Umbilical cord (tissue), 2 donors: ENCODE measurements around a stretch of chr5.

DNA sequence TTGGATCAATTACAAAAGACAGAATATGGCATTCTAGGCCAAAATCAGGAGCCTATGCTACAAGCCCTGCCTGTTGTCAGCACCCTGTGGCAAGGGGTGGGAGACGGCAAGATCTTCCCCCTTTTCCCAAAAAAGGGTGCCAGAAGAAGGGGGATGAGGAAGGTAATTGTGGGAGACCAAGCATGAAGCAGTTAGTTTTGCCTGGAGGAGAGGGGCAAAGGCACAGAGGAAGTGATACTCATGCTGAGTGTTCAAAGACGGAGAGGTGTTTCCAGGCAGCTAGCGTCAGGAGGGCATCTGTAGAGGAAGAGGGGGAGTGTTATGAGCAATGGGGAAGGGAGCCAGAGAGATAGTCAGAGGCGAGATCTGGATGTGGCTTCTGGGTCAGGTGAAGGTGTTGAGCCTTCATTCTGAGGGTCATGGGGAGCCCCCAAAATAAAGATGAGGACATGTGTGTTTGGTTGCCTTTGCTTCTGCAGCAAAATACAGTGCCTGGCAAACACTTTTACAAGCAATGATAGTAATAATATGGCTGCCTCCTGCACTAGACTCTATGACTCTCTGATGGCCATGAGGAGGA, 27.0 kb upstream of the ADAM19 start:
- RAMPAGE, long total RNA: no peak

- RAMPAGE, long total RNA: no peak
Measured at GRCh38 chr5:157748757-157749280, 5.3 kb downstream of the LSM11 start.

DNA sequence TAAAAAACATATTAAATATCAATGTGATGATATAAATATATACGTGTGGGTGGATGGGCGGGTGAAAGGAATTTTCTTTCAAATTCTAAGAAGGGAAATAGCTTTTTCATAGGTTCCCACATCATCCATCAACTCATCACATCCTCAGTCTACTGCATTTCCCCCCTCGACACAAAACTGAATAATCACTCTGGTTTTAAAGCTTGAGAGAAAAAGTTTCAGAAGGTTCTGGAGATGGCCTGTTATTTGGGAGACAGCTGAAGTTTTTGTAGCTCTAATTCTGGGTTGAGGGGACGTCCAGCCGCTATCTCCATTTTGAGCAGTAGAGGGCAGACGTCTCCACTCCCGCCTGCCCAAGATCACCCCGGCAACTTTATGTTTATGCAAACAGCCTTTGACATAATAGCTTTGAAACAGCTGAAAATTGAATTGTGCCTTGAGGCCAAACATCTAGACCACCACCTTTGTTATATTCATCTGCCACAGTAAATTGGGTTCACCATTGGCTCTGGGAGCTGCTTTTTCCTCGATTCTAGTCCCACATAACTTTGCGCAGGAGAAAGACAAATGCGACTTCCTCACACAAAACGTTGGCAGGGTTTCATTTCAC, 216.3 kb upstream of the CLINT1 start:
- RAMPAGE, long total RNA: no peak

GRCh38 chr5:158436652-158436944, 577.7 kb upstream of the CLINT1 start:
- RAMPAGE, long total RNA: no peak

GRCh38 chr5:158483520-158483766, 616.3 kb downstream of the EBF1 start:
- RAMPAGE, long total RNA: no peak

DNA sequence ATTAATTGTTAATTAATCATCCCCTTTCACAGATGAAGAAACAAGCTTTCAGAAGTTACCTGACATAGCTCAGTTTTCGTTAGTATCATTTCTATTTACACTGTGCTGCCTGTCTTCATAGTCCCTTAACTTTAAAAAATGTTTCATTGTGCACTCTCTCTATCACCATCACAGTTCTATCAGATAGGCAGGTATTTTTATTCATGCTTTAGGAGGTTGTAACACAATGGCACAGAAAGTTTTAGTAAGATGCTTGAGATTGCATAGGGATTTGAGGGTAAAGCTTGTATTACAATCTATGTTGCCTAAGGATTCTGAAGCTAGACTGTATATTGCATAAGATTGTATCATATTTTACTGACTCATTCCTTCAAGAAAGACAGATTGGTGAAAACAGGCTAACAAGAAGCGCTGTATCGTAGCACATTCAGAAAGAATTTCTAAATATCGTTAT, 577.8 kb downstream of the EBF1 start:
- RAMPAGE, long total RNA: no peak

GRCh38 chr5:158676993-158677580, 422.6 kb downstream of the EBF1 start:
- RAMPAGE, long total RNA: no peak

DNA sequence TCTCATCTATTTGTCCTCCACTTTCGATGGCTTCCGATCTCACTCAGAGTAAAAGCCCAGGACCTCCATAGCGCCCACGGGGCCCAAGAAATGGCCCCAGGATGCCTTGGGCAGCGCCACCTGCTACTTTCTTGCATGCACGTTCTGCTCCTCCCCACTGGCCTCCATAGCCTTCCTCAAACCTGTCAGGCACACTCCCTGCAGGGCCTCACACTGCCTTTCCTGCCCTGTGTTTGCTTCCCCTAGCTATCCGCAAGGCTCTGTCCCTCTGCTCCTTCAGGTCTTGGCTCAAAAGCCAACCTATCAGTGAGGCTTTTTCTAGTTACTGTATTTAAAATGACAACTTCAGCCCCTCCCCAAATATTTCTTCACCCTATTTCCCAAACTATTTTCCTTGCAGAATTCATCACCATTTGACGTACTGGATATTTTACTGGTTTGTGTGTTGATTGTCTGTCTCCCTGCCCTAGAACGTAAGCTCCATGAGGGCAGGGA, 127.0 kb downstream of the EBF1 start:
- RAMPAGE, long total RNA: no peak

GRCh38 chr5:159049444-159050178, 50.1 kb downstream of the EBF1 start:
- RAMPAGE, long total RNA: no peak

DNA sequence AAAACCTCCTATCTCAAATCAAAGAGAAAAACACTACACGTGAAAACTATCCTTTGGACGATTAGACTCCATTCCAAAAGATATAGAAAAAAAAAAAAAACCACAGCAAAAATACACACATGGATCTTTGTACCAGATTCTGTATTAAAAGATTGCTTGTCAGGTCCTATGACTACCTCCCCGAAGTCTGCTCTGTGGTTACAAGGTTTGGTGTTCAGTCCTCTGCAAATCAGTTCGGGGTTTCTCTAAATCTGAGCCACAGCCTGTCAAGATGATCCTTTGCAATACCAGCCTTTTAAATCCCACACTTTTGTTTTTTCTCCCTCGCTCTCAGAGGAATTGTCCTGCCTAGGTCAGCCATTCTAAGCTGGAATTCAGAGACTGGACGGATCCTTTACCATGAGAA, 47.4 kb downstream of the EBF1 start:
- RAMPAGE, long total RNA: no peak

DNA sequence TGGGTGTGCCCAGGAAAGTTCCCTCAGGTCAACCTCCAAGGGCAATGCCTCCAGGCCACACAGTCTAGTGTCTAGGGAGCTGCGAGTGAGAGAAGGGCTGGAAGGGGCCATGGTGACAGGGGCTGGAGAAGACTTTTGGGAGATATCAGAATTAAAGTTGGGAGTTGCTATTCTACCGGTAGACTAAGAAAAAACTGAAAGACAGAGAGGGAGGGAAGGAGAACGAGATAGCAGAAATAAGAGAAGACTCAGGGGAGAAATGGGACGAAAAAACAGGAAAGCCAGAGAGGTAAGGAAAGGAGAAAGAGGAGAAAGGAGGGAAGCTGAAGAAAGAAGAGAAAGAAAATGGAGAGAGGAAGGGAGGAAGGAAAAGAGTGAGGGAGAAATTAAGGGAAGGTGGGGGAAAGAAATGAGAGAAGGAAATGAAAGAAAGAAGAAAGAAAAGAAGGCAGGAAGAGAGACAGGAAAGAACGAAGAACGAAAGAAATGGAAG, 1.4 kb downstream of the EBF1 start:
- RAMPAGE, long total RNA: no peak

GRCh38 chr5:159106604-159107176, 7.0 kb upstream of the EBF1 start:
- RAMPAGE, long total RNA: no peak

DNA sequence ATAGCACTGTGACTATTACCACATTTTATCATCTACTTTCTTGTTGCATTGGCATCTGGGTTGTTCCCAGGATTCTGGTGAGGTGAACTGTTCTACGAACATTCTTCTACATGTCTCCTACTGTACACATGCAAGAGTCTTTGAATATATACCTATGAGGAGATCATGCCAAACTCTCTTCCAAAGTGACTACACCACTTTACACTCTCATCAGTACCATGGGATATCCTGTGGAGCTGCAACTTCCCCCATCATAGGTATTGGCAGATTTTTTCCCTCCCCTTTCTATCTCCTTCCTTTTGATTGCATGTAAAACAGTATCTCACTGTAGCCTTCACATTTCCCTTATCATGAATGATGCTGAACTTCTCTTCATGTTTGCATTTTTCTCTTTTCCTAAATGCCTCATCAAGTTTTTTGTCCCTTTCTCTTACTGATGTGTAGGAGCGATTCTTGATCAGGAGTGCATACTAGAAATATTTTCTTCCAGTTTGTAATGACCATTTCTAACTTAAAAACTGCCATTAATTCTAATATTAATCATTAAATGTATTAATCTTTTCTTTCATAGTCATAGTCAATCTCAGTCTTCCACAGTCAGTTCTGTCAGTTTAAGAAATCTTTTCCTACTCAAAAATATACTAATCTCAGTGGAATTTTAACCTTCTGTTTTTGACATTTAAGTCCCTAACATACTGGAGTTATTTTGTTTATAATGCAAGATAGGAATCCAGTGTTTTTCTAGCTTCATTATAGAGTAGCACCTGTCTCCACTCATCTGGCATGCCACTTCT, 43.3 kb downstream of the RNF145 start:
- RAMPAGE, long total RNA: no peak

- RAMPAGE, long total RNA: no peak
Measured at GRCh38 chr5:159181630-159182299, 27.6 kb downstream of the RNF145 start.

GRCh38 chr5:159337438-159337908, 7.2 kb upstream of the IL12B start:
- RAMPAGE, long total RNA: no peak

DNA sequence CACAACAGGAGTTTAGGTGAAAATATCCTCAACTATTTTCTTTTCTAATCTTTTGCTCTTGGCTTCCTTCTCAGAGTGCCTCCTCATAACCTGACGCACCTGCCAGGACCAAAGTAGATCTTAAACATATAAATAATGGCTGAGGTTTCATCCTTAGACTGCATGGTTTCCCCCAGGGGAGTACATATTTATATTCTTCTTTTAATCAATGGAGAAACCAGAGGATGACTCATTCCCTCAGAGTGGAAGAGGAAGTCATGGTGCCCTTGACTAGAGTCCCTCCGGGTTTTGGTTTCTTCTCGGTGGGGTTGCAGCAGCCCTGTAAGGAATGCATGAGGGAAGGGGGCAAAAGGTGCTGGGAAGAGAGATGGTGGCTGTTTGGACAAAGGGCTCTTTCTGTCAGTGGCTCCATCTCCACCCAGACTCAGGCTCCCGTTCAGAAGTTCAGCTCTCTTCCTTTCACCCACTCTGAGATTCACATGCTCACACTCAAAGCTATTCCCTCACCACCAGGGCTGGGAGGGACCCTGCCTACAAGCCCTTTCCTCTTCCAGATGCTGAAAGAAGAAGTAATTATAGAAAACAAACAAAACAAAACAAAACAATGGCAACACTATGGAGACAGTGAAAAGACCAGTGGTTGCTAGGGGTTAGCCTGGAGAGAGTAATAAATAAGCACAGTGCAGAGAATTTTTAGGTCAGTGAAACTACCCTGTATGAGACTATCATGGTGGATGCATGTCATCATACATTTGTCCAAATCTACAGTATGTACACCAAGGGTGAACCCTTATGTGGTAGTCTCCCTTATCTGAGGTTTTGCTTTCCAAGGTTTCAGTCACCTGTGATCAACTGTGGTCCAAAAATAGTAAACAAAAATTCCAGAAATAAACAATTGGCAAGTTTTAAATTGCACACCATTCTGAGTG, 129.8 kb upstream of the IL12B start:
- RAMPAGE, long total RNA: no peak

- RAMPAGE, long total RNA: no peak
Measured at GRCh38 chr5:159865862-159866510, 50.3 kb upstream of the ADRA1B start.

DNA sequence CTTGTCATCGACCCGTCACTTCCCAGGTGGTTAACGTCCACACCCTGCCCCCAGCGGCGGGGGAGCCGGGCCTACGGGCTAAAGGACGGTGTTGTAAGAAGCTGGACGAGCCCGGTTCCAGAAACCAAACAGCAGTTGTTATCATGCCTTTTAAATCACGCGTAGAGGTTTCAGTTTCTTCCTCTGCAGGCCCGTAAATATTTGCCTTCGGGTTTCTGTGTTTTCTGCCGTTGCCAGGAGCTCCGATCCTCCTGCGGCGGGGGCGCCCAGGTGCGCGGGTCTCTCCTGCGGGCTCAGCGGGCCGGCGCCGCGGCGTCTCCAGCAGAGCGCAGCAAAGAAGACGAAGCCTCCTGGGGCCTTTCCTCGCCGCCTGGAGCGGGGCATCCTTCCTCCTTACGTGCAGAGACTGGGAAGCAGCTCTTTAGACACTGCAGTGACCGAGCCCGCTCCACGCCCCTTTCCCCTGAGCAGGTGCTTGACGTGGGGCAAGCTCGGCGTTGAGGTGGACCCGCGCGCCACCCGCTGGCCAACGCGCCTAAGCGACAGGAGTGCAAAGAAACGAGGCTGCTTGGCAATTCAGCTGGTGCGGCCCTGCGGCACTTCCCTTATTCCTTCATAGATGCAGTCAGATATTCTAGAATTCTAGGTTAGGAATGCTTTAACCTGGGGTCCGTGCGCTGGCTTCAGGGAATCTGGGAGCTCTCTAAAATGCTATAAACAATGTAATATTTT, 21.7 kb upstream of the TTC1 start:
- RAMPAGE, long total RNA: no peak

DNA sequence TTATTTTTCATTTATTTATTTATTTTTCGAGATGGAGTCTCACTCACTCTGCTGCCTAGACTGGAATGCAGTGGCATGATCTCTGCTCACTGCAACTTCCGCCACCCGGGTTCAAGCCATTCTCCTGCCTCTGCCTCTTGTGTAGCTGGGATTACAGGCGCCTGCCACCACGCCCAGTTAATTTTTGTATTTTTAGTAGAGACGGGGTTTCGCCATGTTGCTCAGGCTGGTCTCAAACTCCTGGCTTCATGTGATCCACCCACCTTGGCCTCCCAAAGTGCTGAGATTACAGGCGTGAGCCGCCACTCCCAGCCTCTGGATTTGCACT, 39.6 kb upstream of the PWWP2A start:
- RAMPAGE, long total RNA: no peak

DNA sequence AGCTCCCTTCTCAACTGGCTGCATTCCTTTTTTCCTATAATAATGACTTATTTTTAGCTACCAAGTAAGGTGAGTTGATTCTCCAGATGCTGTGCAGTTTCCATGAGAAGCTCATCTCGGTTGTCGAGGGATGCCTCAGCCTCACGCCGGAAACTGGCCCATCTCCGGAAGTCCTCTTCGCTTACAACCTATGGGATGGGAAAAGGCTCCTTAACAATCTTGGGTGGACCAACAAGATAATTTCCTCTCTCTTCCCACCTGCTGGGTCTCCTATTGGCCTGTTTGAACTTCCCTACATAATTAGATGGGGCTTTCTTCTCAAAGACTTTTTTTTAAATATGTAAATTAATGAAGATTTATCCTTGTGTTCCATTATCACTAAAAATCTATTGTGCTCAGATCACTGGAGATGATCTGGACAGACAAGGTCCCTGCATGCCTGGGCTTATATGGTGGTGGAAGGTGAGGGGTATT, 194.2 kb downstream of the PTTG1 start:
- RAMPAGE, long total RNA: no peak